ENCODE measurements around a stretch of chr9.

GRCh38 chr9:104779991-104780626, 16.2 kb downstream of the NIPSNAP3B start:
- RRBS, result no CpG with 5 or more reads among the region's 7 CpGs

DNA sequence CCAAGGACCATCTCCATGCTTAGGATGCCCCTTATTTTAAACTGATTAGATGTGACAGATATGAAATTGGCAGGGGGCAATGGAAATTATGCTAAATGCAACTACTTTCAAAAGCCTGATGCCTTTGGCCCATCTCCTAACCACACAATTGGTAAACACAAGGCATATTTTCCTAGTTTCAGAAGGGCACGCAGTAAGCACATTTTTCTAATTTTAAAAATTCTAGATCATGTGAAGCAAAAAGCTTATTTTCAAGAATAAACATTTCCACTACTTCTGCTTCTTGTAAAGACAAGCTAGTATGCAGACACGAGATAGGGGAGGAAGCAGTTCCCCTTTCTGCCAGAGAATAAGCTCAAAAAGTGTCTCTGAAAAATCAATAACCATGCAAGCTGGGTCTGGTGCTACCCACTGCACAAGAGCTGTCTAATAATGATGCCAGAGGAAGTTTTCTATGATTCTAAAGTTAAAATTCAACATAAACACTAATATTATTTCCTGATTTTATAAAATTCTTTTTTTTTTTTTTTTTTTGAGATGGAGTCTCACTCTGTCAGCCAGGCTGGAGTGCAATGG, 67.6 kb downstream of the ABCA1 start:
- RRBS, result no CpG with 5 or more reads among the region's 2 CpGs

- RRBS, result no CpG with 5 or more reads among the region's 11 CpGs
Observed at GRCh38 chr9:104993555-104994371, 65.8 kb upstream of the ABCA1 start.

GRCh38 chr9:105252413-105252958, 8.0 kb downstream of the SLC44A1 start:
- RRBS, result no CpG with 5 or more reads among the region's 5 CpGs

GRCh38 chr9:105672856-105673313, 10.6 kb downstream of the TAL2 start:
- RRBS, result no CpG with 5 or more reads among the region's 5 CpGs

DNA sequence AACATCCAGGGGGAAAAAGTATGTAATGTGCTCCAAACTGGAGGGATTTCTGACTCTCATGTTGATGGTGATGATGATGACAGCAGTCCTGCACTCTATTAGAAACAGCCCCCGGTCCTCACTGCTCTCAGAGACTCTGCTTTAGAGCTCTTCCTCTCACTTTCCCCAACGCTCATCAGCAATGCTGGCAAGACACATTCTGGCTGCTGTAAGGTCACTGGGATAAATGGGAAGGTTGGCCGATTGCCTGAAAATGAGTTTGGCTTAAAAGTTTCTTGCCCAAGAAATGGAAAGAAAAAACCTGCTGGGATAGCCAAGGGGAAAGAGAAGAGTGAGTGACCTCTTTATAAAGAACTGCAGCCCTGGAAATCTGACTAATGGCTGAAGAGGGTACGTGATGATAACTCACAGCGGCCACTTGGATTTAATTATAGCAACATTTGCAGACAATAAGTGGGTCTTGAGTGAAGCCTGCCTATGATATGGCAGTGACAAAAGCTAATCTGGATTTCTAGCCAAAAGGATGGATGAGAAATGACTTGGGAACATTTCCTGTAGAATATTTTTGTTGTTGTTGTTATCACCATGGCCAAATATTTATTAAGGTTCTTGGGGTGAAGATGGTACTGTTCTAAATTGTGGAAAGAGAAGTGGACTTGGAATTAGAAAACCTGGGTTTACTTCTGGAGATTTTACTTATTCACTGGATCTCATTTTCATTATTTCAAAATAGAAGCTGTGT, 235.9 kb downstream of the TMEM38B start:
- RRBS, result no CpG with 5 or more reads among the region's 5 CpGs

- RRBS, result no CpG with 5 or more reads among the region's 3 CpGs
Observed at GRCh38 chr9:106018905-106019384, 324.6 kb downstream of the TMEM38B start.

GRCh38 chr9:106829363-106829680, 33.6 kb upstream of the ZNF462 start:
- RRBS, result no CpG with 5 or more reads among the region's 2 CpGs

DNA sequence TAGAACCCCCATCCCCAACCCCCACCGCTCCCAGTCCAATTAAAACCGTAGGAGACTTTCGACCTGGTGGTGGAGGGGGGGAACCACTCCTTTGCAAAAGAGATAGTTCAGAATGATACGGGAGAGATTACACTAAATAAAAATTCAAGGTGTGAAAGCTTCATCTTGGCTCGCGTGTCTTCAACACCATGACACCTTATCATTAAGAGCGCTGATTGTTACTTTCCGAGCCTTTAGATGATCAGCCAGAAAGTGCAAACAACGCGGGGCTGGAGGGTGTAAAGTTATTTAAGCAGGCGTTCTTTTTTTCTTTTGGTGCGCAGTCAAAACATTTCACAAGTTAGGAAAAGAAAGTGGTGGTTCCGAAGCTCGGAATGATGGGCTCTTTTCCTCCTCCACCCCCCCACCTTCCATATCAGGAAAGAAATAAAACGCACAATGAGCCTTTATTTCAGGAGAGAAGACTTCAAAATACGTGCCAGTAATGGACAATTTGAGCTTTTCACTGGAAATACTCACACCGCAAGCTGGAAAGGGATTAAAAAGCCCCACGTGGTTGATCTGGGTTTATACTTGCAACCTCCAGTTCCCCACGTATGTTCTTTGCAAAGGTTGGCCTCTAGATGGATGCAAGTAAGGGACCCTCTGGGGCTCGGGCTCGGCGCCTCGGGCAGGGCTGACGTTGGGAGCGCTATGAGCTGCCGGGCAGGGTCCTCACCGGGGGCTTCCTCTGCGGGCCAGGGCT, 1.1 kb upstream of the ZNF462 start:
- RRBS, result no CpG with 5 or more reads among the region's 28 CpGs

- RRBS, result 13% methylated on average over 3 of the region's 9 CpGs
Observed at GRCh38 chr9:106864091-106864225, 992 bp downstream of the ZNF462 start.

DNA sequence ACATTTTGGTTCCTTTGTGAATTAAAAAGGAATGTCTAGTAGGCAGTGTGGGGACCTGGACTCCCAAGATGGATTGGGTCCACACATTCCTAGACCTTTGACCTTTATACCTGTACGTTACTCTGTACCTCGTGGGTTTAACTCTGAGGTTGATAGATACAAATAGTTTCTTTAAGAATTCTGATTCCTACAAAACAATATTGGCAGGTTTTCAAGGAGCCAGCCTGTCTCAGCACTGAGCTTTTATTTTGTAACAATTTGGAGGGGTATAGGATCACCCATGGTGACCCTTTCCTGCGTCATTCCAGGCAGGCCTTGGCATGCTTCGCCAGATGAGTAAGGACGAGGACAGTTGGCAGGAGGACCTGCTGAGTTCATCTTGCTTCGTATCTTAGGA, 17.8 kb downstream of the ZNF462 start:
- RRBS, result no CpG with 5 or more reads among the region's 6 CpGs

DNA sequence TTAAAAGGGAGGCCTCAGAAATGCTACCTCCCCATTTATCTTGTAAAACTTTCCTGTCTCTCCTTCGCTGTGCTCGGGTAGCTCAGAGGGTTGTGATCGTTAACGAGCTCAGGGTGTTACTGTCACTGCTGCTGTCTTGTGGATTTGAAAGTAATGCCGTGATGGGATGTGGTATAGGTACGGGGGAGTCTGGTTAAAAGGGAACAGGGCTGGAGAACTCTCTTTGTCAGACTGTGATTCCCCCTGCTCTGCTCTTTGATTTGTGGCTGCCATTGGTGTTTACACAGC, 26.2 kb downstream of the ZNF462 start:
- RRBS, result no CpG with 5 or more reads among the region's 6 CpGs

DNA sequence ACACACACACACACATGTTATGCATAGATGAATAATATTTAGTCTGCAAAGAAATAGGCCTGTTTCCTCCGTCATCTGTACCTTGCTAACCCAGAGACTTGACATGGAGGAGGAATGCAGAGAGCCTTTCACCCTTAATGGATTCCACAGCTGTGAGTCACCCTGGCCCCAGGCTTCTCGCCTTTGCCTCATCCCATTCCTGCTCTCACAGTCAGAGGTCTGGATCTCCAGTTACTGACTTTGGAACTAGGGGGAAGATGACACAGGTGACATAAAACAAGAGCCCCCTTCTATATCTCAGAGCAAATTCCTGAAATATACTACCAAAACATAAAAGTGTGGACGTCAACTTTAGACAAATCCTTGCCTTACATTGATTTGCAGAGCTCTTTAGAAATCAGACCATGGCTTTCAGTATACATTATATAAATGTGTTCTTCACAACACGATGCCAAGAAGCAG, 29.8 kb downstream of the ZNF462 start:
- RRBS, result no CpG with 5 or more reads among the region's 4 CpGs

GRCh38 chr9:106928985-106929946, 66.3 kb downstream of the ZNF462 start:
- RRBS, result no CpG with 5 or more reads among the region's 27 CpGs

- RRBS, result no CpG with 5 or more reads among the region's 13 CpGs
Observed at GRCh38 chr9:107768108-107768837, 278.7 kb upstream of the KLF4 start.

GRCh38 chr9:108221911-108222170, 633.9 kb downstream of the ACTL7B start:
- RRBS, result no CpG with 5 or more reads among the region's 2 CpGs

DNA sequence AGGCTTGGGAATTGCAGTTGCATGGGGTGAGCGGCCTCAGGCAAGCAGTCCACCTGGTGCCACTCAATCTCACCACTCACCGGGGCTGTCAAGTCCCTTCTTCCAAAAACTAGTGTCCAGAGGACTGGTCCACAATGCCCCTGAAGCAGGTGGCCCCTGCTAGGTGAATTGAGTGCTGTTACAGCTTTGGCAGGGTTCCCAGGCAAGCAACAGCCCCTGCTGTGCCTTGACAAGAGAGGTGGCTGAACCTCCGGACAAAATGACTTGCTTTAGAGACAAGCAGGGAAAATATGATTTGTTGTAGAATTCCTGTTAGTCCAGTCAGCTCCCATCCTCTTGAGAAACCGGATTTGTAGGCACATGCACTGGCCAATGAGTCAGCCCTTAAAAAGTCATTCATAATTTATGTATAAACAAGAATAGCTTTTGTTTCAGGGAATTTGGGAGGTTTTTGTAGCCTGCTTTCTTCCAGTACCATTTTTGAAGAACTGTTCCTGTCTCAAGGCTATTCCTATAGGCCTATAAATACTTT, 411.2 kb downstream of the ACTL7B start:
- RRBS, result 36% methylated on average over 2 of the region's 4 CpGs

- RRBS, result no CpG with 5 or more reads among the region's 3 CpGs
Observed at GRCh38 chr9:108639861-108640274, 215.9 kb downstream of the ACTL7B start.

- RRBS, result no CpG with 5 or more reads among the region's 6 CpGs
Observed at GRCh38 chr9:109019321-109020418, 6.4 kb upstream of the CTNNAL1 start.

GRCh38 chr9:109072040-109072992, 47.4 kb downstream of the TMEM245 start:
- RRBS, result no CpG with 5 or more reads among the region's 9 CpGs

Data from brain (tissue), 1 donor.